Natural killer cell (primary cell): Measurements from ENCODE around the gene UBE4B.

DNA sequence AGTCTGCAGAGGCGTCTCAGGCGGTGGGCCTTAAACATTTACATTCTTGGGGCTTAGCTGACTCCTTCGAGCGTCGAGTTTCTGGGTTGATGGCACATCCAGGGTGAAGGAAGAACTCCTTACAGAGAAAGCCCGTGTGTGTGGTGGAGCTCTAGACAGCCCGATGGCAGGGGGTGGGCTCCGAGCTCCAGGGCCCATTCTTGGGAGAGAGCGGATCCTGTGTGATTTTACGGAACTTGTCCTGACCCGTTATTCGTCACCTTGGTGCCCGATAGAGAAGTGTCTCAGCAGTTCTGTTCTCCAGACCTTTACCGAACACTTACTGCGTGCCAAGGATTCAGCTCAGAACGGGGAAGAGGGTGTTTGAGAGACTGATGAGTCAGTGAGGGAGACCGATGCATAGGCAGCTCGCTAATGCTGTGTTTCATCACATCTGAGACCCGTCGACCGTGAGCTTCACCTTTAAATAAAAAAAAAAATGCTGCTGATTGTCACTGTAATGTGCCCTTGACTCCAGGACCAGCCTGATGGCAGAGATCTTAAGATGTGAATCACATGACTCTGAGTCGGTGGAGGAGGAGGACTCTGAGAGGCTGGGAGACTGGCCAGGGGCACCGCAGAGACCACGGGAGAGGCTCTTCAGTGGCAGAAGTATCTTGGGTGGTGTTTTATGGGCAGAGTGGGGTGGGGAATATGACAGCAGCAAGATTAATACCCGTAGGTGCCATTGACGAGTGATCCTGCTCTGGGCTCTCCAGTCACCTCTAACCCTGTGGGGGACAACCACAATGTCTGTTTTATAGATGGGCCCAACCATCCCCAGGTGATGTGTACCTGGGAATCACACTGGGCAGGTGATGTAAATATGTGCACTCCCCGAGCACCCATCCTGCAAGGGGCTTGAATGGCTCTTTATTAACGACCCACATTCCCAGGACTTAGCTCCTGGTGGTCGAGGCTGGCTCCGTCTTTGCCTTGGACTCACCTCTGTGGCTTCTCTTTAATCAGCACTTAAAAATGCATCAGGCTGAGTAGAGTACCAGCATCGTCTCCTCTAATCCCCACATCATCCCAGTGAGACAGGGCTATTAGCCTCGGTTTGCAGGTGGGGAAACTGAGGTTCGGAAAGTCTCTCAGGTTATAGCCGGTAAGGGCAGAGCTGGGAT lies 28.9 kb downstream of the SPSB1 start:
- PRO-cap, result no peak

DNA sequence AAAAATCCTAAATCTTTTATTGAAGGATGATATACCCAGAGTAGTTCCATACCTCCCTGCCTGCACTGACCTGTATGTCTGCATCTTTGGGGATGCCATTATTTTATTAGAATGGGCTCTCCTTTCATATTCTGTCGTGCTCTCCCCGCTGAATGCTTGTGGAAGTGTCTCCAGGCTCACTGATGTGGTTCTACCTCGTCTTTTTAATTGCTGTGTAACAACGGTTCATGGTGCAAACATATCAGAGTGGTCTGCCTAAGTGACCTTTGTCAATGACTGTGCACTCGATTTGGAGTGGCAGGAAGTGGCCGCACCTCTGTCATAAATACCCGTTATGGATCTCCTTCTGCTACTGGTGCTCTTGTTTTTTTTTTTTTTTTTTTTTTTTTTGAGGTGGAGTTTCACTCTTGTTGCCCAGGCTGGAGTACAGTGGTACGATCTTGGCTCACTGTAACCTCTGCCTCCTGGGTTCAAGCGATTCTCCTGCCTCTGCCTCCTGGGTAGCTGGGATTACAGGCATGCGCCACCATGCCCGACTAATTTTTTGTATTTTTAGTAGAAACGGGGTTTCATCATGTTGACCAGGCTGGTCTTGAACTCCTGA lies 38.4 kb downstream of the SPSB1 start:
- PRO-cap, result no peak

GRCh38 chr1:9363105-9363521 lies 70.4 kb downstream of the SPSB1 start:
- PRO-cap, result no peak

DNA sequence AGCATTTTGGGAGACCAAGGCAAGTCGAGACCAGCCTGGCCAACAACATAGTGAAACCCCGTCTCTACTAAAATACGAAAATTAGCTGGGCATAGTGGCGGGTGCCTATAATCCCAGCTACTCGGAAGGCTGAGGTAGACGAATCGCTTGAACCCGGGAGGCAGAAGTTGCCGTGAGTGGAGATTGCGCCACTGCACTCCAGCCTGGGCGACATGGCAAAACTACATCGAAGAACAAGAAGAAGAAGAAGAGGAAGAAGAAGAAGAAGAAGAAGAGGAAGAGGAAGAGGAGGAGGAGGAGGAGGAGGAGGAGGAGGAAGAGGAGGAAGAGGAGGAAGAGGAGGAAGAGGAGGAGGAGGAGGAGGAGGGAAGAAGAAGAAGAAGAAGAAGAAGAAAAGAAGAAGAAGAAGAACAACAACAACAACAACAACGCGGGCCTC lies 87.3 kb downstream of the SPSB1 start:
- PRO-cap, result no peak

DNA sequence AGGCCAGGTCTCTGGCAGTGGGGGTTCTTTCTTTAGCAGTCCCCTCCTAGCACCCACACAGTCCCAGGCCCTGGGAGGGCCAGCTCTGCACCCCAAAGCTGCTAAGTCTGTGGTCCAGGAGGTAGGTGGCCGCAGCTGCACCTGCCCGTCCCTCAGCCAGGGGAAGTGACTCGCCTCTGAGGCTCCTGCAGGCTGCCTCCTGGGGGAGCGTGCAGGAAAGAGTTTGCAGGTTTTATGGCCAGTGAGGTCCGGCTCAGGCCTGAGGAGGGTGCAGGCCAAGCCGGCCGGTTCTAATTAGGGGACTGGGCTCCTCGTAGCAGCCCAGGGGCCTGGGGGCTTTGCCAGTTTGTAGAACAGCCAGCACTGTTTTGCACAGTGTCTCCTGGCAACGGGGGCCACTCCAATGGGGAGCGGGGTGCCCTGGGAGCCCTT lies 107.9 kb downstream of the SPSB1 start:
- PRO-cap, result no peak

DNA sequence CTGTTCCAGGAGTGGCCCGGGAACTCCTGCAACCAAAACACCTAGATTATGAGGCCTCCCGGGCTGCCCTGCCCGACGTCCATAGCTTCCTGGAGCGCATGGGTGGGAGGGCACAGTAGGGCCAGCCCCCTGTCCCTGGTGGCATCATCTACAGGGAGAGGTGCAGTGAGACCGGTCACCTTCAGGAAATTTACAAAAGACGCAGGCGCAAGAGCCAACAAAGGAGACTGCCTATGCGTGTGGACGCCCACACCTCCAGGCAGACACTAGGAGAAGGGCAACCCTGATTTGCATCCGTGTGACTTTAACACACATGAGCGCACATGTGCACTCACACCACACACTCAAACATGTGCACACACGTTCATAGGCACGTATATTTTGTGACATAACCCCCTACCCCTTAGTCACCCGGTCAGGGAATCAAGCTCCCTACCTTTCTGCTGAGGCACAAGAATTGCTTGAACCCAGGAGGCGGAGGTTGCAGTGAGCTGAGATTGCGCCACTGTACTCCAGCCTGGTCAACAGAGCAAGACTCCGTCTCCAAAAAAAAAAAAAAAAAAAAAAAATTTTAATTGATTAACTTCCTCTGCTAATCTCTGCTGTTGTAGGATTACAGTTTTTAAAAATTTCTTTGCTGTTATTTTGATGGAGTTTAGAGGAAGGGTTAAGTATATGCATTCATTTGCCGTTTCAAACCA lies 84.7 kb upstream of the SLC25A33 start:
- PRO-cap, result no peak

GRCh38 chr1:9455527-9456184 lies 83.6 kb upstream of the SLC25A33 start:
- PRO-cap, result no peak

DNA sequence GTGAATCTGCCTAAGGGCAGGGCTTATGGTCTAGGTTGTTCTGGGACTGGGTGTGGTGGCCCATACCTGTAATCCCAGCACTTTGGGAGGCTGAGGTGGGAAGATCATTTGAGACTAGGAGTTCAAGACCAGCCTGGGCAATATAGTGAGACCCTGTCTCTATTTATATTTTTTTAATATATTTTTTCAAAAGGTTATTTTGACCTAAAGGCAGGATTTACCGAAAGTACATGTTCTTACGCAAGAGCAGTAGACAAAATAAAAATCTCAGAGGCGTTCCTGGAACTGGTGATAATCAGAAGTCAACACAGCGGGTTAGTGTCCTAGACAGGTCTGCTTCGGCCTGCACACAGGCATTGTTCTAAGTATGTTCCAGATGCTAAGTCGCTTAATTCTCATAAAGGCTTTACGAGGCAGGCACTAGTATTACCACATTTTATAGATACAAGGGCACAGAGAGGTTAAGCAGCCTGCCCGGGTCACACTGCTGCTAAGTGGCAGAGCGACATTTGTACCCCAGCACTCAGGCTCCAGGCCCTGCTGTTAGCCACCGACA lies 56.9 kb upstream of the SLC25A33 start:
- PRO-cap, result no peak

DNA sequence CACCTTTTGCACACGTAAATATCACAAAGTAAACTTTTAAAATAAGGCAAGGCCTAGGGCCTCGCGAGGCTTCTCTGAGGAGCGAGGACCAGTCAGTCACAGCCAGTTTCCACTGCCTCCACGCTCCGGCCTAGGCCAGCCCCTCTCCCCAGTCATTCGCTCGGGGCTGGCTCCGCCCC lies 241 bp upstream of the SLC25A33 start:
- PRO-cap, result bidirectional peak, plus-strand start outside the sequence, minus-strand start at position 97 of the sequence

- PRO-cap, result no peak
These were observed 79.0 kb downstream of the PIK3CD start for GRCh38 chr1:9730304-9731126.

DNA sequence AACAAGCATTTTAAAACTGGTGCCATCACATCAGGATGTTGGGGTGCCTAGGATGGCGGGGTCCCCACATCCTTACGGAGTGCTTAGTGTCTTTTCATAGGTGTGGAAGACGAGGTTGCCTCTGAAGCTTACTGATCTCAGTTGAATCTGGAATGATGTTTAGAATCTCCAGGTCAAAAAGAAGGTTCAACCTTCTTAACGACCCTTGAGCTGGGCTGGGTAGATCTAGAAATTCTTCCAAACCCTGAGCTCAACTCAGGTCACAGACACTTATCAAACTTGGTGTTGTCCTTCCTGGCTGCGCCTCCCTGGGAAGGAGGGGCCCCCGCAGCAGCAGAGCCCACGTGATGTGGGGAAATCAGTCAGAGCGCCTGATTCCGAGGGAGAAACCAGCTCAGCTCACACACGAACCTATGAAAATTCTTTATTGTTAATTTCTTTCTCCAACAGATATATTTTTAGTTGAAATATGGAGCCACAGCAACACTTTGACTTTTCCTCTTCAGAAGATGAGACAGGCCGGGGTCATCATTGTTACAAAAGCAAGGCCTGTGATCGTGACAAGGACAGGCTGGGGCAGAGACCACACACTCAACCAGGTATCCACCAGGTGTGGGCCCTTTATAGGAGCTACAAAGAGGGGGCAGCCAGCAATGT lies 24.2 kb upstream of the CLSTN1 start:
- PRO-cap, result no peak

GRCh38 chr1:9877884-9878525 lies 32.1 kb downstream of the CTNNBIP1 start:
- PRO-cap, result no peak

DNA sequence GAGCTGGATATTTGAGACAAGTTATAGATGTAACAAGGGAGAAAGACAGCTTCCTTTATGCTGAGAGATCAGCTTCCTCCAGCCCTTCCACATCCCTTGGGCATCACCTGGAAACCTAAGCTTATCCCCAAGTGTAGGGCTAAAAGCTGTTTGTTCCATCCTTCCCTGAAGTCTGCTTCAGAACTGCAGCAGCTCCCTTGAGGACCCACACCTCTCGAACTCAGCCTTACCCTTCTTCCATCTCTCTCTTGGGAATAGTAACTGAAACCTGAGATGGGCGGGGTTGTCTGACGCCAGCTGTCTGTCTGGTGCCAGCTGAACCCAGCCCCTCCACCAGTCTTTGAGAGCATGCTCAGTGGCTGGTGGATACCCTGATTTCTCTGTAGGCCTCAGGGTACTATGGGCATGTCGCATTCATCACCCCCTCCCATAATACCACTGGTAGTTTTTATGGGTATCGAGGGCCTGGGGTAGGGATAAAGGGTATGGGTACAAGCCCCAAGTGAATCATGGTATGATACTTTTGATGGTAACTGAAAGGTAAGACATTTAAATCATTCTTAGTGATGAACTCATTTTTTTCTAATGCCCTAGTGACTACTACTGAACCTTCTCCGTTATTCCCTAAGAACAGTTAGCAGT lies 17.9 kb downstream of the NMNAT1 start:
- PRO-cap, result no peak

- PRO-cap, result unidirectional peak, plus-strand start at chr1:10032965; unidirectional peak, plus-strand start at chr1:10033213
These were observed at the start of gene UBE4B for GRCh38 chr1:10032874-10033950. Gene UBE4B, plus strand, starts transcription at chr1:10032958.

DNA sequence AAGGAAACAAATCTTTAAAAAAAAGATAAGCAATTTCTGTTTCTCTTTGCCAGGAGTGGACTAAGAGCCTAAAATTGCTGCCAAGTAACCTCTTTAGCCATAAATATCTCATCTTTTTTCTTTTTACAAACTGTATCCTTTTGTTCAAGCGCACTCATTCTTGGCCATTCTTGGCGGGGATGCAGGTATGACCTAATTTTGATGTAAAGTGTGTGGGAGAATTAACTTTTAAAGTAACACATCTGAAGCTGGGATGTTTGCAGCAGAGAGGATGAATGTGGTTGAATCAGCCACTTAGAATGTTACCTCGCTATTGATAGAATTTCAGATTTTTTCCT lies 13.4 kb upstream of the KIF1B start:
- PRO-cap, result no peak

GRCh38 chr1:10211400-10212346 lies 1.3 kb downstream of the KIF1B start:
- PRO-cap, result no peak

GRCh38 chr1:10258017-10258887 lies 47.9 kb downstream of the KIF1B start:
- PRO-cap, result no peak

GRCh38 chr1:10387418-10388213 lies 11.2 kb upstream of the PGD start:
- PRO-cap, result no peak

DNA sequence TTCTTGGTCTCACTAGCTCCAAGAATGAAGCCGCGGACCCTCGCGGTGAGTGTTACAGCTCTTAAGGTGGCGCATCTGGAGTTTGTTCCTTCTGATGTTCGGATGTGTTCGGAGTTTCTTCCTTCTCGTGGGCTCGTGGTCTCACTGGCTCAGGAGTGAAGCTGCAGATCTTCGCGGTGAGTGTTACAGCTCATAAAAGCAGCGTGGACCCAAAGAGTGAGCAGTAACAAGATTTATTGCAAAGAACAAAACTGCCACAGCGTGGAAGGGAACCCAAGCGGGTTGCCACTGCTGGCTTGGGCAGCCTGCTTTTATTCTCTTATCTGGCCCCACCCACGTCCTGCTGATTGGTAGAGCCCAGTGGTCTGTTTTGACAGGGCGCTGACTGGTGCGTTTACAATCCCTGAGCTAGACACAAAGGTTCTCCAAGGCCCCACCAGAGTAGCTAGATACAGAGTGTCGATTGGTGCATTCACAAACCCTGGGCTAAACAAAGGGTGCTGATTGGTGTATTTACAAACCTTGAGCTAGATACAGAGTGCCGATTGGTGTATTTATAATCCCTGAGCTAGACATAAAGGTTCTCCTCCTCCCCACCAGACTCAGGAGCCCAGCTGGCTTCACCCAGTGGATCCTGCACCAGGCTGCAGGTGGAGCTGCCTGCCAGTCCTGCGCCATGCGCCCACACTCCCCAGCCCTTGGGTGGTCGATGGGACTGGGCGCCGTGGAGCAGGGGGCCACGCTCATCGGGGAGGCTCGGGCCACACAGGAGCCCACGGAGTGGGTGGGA lies 4.4 kb upstream of the CENPS start:
- PRO-cap, result no peak

DNA sequence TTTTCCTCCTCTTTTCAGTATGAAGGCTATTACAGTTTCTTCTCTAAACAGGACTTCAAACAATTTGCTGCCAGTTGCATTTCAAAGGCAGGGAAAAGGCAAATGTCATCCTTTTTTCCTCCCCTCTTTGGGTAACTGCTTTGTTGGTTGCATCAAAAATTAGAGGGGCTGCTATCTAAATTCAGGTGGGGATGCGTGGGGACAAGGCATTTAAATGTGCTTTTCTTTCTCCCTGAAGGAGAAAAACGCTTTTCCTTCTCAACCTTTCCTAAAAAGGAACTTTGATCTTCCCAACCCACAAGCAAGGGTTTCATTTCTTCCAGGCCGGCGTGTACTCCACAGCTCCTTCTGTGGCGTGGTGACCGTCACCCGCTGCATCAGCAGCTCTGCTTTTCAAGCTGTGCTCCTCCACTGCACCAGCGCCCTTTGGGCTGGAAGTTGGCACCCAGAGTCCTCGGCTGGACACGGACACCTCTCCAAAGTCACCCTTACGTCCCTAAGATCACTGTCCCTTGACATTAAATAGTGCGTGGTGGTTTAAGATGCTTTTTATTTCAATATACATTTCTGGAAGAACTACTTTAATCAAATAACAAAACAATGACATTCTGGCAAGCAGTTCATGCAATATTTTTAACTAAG lies 54.3 kb downstream of the PEX14 start:
- PRO-cap, result no peak